Measurements from ENCODE around the genes ST13 and EP300.

DNA sequence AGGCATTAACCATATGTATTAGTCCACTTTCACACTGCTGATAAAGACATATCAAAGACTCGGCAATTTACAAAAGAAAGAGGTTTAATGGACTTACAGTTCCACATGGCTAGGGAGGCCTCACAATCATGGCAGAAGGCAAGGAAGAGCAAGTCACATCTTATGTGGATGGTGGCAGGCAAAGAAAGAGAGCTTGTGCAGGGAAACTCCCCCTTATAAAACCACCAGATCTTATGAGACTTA is 19.8 kb downstream of the ENTHD1 start:
- PRO-cap, result no peak

- PRO-cap, result no peak
Observed at GRCh38 chr22:39937601-39938141, 22.5 kb upstream of the TMA7B start.

- PRO-cap, result no peak
Observed at GRCh38 chr22:39946483-39946704, 13.8 kb upstream of the TMA7B start.

DNA sequence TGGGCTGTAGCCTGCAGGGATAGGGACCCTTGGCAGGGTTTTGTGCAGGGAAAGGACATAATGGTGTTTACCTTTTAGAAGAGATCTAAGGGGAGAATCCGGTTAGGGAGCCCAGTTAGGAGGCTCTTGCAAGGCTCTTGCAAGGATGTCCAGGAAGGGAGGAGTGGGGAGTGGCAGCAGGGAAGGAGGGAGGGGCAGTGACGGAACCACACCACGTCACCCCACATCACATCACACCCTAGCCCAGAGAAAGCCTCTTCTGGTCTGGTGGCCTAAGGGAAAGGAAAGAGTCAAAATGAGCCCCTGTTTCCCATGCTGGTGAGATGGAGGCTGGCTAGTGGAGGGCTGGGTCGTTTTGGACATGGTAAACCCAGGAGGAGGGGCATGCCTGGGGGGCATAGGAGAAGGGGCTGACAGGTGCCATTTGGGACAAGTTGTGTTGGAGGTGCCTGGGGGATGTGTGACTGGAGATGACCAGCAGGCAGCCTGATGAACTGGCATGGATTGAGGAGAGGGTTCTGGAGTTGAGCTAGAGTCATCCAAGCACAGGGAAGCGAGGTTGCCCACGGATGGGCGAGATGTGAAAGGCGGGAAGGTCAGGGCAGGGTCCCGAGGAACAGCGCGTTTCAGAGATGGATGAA is 6.1 kb upstream of the FAM83F start:
- PRO-cap, result no peak

DNA sequence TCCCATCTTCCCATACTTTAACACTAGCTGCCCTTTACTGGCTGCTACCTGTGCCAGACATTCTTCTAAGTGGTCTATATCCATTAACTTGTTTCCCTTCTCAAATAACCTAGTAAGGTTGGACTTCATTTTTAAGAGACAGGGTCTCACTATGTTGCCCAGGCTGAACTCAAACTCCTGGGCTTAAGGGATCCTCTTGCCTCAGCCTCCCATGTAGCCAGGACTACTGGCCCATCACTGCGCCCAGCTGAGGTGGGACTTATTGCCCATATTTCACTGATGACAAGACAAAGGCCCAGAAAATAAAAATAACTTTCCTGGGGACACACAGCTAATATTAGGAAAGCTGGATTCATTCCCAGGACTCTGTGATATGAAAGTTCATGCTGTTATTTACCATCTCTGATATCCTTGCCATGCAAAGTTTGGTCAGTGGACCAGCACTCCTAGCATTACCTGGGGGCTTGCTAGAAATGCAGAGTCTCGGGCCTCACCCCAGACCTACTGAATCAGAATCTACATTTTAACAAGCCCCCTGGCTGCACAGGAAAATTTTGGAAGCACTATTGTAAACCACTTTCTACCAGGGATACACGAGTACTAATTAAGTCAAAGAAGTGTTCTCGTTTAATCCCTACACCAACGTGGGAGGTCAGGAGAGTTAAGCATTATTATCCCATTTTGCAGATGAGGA is 2.7 kb upstream of the FAM83F start:
- PRO-cap, result no peak

DNA sequence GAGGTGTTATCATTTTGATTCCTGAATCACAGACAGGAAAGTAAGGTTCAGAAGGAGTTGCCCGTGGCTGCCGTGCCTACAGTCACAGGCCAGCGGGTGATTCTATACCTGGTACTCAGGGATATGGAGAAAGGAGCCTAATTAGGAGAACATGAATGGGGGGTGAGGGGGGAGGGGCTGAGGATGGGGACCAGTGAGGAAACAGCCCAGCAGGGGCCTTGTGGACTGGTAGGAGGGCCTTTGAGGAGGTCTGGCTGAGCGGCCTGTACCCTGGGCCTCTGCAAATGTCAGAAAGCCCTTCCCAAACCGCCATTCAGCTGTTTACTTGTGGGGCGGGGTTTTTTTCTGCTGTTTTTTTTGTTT is 3.6 kb downstream of the FAM83F start:
- PRO-cap, result no peak

- PRO-cap, result no peak
Observed at GRCh38 chr22:40076640-40077025, 81.9 kb downstream of the FAM83F start.

- PRO-cap, result no peak
Observed at GRCh38 chr22:40125645-40125947, 52.1 kb upstream of the TNRC6B start.

GRCh38 chr22:40128899-40129651 is 48.6 kb upstream of the TNRC6B start:
- PRO-cap, result no peak

DNA sequence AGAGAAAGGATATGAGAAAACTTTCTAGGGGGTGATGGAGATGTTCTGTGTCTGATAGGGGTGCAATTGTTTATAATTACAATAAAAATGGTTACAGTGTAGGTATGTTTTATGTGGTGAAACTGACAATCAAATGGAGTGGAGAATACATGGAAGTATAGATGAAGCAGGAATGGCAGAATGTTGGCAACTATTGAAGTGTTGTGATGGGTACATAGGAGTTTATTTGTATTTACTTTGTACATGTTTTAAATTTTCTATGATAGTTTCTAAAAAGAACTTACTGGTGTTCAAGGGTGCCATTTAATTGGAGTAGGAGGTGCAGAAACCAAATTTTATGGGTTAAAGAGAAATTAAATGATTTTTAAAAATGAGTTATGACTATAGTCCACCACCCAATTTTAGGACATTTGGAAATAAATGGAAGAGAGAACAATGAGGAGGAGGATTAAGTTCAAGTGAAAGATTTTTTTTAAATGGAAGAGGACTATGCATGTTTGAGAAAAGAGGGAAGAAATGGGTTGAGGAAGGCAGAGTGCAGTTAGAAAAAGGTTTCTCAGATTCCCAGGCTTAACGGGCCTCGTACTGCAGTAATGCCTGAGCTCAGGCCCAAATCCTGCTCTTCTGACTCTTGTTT is 48.0 kb upstream of the TNRC6B start:
- PRO-cap, result no peak

GRCh38 chr22:40200889-40201088 is 23.1 kb downstream of the TNRC6B start:
- PRO-cap, result no peak

GRCh38 chr22:40385009-40385814 is 14.8 kb downstream of the SGSM3 start:
- PRO-cap, result no peak

DNA sequence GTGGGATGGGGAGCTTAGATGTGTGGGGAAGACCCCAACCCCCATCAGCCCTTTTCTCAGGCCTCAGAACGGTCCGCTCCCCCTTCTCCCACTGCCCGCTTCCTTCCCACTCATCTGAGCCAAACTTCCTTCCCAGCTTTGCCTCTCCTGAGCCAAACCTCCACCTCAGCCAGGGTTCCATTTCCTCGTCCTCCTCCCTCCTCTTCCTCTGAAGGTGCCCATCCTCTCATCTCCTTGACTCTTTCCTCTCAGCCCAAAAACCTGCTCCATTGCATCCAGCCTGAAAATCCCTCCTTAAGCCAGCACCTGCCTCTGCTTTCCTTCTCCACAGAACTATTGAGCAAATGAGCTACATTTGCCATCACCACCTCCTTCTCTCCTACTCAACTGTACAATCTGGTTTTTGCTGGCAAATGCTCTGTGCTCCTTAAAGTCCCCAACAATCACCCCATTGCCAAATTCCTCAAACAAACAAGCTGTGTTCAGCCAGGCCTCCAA is 55.8 kb downstream of the SGSM3 start:
- PRO-cap, result no peak

GRCh38 chr22:40426600-40427095 is 56.3 kb downstream of the SGSM3 start:
- PRO-cap, result no peak

GRCh38 chr22:40528079-40528360 is 108.5 kb downstream of the MRTFA start:
- PRO-cap, result no peak

GRCh38 chr22:40644527-40645073 is 8.1 kb upstream of the MRTFA start:
- PRO-cap, result no peak

GRCh38 chr22:40732547-40733139 is 53.4 kb downstream of the MCHR1 start:
- PRO-cap, result no peak

DNA sequence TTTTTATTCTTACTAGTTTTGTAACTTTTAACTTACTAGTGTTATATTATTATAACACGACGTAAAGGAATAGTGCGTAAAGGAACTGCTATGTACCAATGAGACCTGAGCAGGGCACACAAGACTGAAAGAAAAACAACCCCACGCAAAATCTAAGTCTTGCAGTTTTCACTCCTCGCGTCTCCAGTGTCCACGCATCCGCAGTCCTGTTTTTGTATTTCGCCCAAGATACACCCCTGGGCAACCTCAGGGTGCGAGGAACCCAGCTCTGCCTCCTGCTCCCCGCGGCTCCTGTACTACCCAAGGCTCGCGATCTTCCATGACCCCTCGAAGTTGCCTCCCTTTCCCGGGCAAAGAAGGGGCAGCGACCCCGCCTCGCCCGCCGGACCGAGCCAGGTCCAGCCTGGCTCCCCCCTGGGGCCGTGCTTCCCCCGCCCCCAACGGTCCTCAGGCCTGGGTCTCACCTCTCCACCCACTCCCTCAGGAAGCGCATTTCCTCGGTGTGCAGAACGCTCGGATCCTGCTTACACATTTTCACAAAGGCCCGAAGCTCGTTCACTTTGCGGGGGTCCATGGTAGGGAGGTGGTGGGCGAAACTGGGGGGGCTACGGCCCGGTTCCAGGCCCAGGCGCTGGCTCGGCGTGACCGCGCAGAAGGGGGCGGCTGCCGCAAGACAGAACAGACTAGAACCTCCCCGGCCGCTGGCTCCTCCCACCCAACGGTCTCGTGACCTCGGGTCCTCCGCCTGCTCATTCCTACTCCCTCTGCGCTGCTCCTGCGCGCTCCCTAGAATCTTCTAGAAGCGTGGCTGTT is at the start of gene ST13:
ST13 (minus strand) TSS at position 673 of the 813 bp plus-strand sequence.
- PRO-cap, result unidirectional peak, plus-strand start at position 164 of the sequence; bidirectional peak, plus-strand start at position 752 of the sequence, minus-strand start at position 675 of the sequence

DNA sequence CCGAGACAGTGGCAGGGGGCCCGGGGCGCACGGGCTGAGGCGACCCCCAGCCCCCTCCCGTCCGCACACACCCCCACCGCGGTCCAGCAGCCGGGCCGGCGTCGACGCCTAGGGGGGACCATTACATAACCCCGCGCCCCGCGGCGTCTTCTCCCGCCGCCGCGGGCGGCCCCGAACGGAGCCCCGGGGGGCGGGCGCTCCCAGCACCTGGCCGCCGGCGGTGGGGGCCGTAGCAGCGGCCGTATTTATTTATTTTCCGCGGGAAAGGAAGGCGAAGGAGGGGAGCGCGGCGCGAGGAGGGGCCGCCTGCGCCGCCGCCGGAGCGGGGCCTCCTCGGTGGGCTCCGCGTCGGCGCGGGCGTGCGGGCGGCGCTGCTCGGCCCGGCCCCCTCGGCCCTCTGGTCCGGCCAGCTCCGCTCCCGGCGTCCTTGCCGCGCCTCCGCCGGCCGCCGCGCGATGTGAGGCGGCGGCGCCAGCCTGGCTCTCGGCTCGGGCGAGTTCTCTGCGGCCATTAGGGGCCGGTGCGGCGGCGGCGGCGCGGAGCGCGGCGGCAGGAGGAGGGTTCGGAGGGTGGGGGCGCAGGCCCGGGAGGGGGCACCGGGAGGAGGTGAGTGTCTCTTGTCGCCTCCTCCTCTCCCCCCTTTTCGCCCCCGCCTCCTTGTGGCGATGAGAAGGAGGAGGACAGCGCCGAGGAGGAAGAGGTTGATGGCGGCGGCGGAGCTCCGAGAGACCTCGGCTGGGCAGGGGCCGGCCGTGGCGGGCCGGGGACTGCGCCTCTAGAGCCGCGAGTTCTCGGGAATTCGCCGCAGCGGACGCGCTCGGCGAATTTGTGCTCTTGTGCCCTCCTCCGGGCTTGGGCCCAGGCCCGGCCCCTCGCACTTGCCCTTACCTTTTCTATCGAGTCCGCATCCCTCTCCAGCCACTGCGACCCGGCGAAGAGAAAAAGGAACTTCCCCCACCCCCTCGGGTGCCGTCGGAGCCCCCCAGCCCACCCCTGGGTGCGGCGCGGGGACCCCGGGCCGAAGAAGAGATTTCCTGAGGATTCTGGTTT is at the start of gene EP300:
EP300 (plus strand) TSS at position 668 of the 1,050 bp plus-strand sequence.
- PRO-cap, result unidirectional peak, plus-strand start at position 86 of the sequence; bidirectional peak, plus-strand start at position 668 of the sequence, minus-strand start at position 564 of the sequence

DNA sequence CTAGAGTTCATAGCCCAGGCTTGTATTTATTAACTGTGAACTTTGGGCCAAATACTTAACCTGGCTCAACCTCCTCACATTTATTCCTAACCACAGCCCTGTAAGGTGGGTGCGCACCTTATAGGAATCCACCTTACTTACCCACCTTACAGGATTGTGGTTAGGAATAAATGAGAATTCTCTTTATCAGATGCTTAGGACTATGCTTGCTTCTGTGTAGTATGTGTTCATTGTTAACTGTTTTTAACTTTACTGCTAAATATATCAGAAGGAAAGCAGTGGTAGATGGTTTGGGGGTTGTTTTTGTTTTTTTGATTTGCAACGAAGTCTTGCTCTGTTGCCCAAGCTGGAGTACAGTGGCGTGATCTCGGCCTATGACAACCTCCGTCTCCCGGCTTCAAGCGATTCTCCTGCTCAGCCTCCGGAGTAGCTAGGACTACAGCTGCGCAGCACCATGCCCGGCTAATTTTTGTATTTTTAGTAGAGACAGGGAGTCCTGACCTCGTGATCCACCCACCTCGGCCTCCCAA is 6.4 kb downstream of the EP300 start:
- PRO-cap, result no peak